Measurements from ENCODE around the genes ITPRIPL2 and GPR139.

DNA sequence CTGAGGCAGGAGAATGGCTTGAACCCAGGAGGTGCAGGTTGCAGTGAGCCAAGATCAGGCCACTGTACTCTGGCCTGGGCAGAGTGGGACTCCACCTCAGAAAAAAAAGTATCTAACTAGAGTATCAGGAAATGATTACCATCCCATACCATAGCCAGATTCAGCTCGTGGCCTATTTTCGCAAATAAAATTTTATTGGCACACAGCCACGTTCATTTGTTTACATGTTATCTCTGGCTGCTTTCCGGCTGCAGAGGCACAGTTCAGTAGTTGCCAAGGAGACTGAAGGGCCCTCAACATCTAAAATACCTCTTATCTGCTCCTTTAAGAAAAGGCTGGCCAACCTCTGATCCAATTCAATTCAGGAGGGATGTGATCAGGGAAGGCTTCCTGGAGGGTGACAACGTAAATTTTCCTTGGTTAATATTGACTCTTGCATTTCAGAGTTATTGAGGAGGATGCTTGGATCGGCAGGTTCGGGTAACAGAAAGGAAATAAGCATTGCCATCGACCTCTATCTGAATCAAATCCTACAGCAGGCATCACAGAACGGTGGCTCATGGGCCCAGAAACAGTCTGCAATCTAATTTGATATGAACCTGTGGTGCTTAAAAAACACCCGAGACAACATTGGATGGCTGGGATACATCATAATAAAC, 73.9 kb downstream of the XYLT1 start:
- PRO-cap, result no peak
- RAMPAGE, long total RNA, result no peak

DNA sequence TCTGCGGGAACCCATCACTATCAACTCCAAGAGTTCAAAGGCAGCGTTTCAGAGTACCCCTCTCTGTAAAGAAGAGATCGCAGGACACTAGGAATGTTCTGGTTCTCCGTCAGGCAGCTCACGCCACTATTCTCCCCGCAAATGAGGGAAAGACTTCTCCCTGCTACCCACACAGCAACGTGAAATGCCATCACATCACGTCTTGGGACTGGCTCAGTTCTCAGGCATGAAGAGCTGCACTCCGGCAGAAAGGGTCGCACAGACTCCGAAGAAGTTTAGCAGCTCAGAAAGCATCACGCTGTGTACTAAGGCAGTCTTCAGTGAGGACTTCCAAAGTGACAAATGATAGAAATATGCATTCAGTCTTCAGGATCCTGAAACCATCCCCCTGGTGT, 1.9 kb downstream of the XYLT1 start:
- PRO-cap, result no peak
- RAMPAGE, long total RNA, result no peak

- PRO-cap, result no peak
- RAMPAGE, long total RNA, result no peak
Observed at GRCh38 chr16:17469900-17470860, 580 bp downstream of the XYLT1 start.

DNA sequence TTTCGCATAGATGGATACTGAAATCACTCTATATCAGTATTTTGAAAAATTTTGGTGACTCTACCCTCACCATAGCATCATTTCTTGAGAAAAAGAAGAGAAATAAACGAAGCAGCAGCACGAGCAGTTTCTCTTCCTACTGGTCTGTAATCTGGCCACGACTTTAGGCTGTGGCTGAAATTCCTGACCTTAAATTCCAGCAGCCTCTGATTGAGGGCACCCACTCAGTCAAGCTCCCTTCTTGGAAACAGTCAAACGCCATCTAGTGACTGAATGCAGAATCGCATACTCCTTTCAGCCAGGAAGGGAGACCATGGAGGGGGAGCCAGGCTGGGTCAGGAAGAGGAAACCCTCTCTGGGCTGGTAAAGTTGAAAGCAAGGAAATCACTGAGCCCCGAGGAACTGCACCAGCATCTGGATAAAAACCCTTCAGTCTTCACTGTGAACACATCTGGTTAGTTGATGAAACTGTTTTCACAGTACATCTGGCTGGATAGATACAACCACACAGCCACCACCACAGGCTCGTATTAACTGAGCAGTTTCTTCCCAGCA, 108.5 kb upstream of the XYLT1 start:
- PRO-cap, result no peak
- RAMPAGE, long total RNA, result no peak

GRCh38 chr16:18523718-18524182, 38.1 kb downstream of the NOMO2 start:
- PRO-cap, result no peak
- RAMPAGE, long total RNA, result no peak

DNA sequence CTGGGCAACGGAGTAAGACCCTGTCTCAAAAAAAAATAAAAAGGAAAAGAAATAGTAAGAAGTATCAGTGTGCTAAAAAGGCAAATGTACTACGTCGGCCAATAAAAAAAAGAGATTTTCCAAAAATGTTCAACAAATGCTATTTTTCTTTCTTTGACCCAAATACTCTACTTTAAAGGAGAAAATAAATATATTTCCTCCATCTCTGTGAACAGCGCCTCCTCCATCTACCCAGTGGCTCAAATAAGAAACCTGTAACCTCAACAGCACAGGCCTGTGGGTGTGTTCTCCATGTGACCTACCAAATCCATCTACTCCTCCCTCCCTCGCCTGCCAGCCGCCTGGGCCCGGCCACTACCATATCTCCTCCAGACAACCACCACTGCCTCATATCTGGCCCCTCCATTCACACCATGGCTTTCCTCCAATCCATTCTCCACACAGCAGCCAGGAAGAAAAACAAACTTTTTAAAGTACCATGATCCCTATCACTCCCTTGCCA, 26.6 kb downstream of the NOMO2 start:
- PRO-cap, result no peak
- RAMPAGE, long total RNA, result no peak

DNA sequence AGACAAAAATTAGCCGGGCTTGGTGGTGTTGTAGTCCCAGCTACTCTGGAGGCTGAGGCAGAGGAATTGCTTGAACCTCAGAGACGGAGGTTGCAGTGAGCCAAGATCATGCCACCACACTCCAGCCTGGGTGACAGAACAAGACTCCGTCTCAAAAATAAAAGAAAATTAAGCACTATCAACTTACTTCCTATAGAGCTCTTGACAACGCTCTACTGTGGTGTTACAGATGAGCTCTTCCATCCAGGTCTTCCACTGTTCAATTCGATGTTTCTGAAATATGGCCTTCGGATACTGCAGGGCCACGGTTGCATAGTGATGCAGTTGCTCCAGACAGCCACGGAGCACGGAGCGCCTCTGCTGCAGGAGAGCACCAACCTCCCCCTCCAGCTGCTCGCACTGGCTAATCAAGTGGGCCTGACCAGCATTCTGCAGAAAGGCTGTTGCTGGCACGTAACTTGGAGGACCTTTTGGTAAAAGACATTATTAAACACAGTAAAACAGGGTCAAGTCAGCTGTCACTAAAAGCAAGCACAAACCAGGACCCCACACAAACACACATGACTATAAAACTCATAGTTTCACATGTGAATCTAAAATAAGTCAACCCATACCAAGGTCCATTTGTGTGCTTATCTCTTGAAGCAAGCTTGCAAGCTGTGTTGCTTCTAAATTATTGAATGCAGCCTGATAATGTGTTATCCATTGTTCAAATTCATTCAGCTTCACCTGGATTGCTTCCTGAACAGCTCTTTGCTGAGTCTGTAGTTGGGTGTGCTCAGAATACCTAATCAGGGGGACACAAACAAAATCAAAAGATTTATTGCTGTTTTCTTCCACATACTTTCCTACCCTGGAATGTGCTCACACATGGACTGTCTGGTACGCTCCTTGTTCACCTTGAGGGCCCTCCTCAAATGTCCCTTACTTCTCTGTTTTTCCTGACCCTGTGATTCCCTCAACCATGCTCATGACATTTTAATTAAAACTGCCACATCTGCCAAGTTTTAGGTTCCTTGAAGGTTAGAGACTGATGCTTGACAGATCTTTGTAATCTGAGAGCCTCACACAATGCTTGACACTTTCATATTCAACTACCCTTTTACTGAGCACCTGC, 34.8 kb upstream of the ARL6IP1 start:
- PRO-cap, result no peak
- RAMPAGE, long total RNA, result no peak

DNA sequence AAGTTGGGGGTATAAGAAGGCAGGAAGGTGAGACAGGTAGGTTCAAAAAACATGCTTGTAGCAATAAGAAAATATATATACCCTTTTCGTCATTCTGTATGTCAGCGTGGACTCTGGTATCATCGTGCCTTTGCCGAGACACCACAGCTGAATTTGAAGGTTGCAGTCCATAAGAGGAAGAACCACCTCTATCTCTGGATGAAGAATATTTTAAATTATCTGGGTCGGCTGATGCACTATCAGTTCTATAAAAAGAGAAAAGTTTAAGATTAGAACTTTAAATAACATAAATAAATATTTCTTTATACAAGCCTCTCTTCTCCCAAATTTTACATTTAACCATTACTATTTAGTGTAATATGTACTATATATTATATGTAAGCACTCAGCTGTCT, 29.5 kb downstream of the SMG1 start:
- PRO-cap, result no peak
- RAMPAGE, long total RNA, result no peak

- PRO-cap, result no peak
- RAMPAGE, long total RNA, result no peak
Observed at GRCh38 chr16:18931778-18932119, 5.5 kb upstream of the SMG1 start.

GRCh38 chr16:19113428-19114317, at the start of gene ITPRIPL2:
ITPRIPL2 (plus strand) TSS chr16:19113964.
- PRO-cap, result no peak
- RAMPAGE, long total RNA, result no peak

DNA sequence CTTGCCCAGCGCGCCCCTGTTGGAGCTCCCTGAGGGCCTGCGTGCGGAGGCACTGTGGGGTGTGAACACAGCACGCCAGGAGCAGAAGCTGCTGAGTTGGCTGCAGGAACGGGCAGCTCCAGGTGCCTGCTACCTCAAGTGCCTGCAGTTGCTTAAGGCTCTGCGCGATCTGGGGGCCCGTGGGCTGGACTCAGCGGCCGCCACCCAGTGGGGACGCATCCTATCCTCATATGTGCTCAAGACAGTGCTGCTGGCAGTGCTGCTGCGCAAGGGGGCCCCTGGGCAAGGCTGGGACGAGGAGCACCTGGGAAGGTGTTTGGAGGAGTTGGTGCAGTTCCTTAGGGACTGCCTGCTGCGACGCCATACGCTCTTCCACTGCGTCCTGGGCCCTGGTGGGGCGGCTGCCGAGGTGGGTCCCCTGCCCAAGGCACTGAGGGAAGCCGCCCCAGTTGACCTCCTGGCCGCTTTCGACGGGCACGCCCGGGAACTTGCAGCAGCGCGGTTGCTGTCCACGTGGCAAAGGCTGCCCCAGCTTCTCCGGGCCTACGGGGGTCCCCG, 1.8 kb downstream of the ITPRIPL2 start:
- PRO-cap, result no peak
- RAMPAGE, long total RNA, result no peak

- PRO-cap, result no peak
- RAMPAGE, long total RNA, result no peak
Observed at GRCh38 chr16:19116003-19117112, 2.6 kb downstream of the ITPRIPL2 start.

GRCh38 chr16:19716149-19716716, 1.8 kb downstream of the KNOP1 start:
- PRO-cap, result no peak
- RAMPAGE, long total RNA, result no peak

- PRO-cap, result no peak
- RAMPAGE, long total RNA, result no peak
Observed at GRCh38 chr16:19749545-19750037, 31.5 kb downstream of the IQCK start.

DNA sequence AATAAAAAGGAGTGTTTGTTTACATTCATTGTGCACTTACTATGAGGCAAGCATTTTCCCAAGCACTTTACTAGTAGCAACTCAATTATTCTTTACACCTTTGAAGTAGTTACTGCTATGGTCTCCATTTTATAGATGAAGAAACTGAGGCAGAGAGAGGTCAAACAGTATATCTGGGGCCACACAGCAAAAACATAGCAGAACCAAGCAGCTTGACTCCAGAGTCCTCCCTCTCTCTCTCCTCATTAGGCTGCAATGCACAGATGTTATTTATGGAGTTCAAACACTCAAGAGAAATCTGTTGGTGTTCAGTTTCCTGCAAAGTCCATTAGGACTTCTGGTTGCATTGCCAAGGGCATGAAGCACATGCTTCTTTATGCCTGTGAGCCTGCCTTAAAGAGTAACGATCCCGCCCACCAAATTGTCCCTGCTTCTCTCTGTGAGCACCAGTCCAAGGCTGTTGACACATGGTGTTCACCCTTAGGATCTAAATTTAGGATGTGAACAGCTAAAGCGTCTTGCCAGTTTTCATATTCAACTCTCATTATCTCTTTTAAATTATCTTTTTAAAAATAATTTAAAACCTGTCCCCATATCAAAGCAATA, 44.0 kb downstream of the GPRC5B start:
- PRO-cap, result no peak
- RAMPAGE, long total RNA, result no peak

DNA sequence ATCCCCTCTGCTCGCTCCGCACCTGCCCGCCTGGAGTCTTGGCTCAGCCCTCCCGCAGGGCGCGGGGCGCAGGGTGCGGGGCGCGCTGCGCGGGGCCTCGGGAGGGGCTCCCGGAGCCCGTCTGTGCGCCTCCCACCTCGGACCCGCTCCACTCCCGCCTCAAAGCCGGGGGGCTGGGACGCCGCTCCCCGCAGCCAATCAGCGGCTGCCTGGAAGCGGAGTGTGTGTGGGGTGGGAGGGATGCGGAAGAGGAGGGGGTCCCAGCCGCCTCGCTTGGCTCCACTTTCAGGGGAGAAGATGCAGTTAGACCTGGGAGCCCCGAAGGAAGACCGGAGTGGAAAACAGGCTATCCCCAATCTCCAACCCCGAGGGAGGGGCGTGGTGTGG, at the start of gene GPR139:
Gene GPR139, minus strand, starts transcription at position 125 of the 387 bp plus-strand sequence.
- PRO-cap, result no peak
- RAMPAGE, long total RNA, result no peak

DNA sequence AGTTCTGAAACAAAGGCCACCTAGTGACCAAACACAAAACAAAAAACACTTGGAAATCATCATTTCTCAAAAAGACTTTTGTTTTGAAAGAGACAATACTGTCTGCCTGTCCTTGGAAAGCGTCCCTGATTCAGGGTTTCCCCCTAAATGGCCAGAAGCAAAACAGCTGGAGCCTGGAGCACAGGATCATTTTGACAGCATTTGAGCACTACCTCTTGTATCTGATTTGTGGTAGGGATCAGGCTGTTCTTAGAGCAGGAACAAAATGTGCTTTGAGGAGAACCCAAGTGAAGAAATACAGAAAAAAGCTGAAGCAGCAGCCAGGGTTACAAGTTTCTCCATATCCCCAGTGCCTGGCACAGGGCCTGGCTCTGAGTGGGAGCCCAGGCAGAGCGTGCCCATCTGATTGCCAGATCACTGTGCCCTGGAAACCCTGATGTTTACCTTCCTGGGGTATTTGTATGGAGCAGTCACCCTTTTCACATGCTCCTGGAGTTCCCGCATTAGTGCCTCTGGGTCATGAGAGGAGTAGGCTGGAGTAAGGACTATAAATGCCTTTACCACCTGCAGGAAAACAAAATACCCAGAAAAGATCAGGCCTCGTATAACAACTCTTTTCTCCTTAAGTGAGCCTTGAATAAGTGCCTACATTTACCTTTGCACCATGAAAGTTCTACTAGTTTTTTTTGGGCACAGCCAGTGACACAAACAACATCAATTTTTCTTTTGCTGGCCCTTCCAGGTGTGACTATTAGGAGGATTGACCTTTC, 11.5 kb upstream of the ACSM2B start:
- PRO-cap, result no peak
- RAMPAGE, long total RNA, result no peak

DNA sequence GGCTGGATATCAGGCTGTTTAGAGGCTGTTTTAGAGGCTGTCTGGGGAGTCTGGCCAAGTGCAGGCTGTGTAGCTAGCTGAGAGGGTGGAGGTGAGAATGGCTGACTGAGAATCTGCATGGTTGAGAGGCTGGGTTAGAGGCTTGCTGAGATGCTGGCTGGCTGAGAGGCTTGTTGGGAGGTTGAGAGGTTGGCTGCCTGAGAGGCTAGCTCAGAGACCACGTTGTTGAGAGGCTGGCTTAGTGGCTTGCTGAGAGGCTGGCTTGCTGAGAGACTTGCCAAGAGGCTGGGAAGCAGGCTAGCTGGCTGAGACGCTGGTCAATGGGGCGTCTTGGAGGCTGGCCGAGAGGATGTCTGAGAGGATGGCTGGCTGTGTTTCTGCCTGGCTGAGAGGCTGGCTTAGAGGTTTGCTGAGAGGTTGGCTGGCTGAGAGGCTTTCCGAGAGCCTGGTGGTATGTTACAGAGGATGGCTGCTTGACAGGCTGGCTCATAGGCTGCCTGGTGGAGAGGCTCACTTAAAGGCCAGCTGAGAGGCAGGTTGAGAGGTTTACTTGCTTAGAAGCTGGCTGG, 36.7 kb upstream of the ACSM2B start:
- PRO-cap, result no peak
- RAMPAGE, long total RNA, result no peak

- PRO-cap, result no peak
- RAMPAGE, long total RNA, result no peak
Observed at GRCh38 chr16:20738589-20739187, 2.9 kb downstream of the THUMPD1 start.

DNA sequence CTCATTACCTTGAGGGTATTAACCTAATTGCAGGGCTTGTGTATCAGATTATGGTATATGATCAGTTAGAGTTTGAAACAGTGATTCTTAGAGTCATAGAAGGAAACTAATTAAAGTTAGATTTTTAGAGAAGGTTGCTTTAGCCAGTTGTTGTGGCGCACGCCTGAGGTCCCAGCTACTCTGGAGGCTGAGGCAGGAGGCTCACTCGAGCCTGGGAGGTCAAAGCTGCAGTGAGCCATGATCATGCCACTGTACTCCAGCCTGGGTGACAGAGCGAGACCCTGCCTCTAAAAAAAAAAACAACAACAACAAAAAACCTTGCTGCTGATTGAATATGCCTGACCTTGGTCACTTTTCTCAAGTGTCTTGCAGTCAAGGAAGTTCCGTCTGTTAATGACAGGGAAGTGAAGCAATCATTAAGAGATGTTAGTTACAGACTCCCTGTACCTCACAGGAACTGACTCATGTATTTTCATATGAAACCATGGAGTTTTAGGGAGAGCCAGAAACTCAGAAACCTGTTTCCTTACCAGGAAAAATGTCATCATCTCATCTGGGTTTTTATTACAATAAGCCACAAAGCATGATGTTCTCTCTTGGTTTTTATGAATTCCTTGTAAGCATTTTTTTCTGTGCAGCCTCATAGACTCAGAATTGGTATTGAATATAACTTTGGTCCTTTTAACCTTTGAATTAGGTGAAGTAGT, 10.1 kb downstream of the LYRM1 start:
- PRO-cap, result no peak
- RAMPAGE, long total RNA, result no peak

All from Karpas-422 (cell line).